Cytotoxic T cell (primary cell): ENCODE measurements around a stretch of chr10.

GRCh38 chr10:17768807-17769483, 16.9 kb downstream of the TMEM236 start:
- PRO-cap, 2 experiments, result no peak in any of the 2 experiments

GRCh38 chr10:18141318-18142058, 1.3 kb downstream of the CACNB2 start:
- PRO-cap, 2 experiments, result no peak in any of the 2 experiments

DNA sequence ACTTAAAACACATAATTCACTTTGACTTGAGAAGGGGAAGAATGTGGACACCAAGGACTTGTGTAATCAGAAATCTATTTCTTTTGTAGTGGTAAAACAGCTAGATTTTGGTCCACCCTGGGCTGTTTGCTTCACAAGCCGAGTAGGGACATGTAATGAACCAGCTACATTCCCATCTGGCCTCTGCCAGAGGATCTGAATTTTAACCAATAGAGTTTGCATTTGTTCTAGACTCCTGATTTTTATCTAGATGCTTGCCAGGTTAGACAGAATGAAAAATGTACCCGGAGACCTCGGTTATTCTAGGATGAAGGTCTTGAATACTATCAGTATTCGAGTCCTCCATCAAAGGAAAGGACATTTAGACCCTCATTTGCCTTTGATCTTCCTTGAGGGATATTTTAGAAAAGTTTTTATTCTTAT, 2.0 kb downstream of the CACNB2 start:
- PRO-cap, 2 experiments, result no peak in any of the 2 experiments

GRCh38 chr10:18203548-18203932, 63.3 kb downstream of the CACNB2 start:
- PRO-cap, 2 experiments, result no peak in any of the 2 experiments

GRCh38 chr10:18215174-18215435, 74.9 kb downstream of the CACNB2 start:
- PRO-cap, 2 experiments, result no peak in any of the 2 experiments

- PRO-cap, 2 experiments, result no peak in any of the 2 experiments
Observed at GRCh38 chr10:18260247-18260962, 120.2 kb downstream of the CACNB2 start.

- PRO-cap, 2 experiments, result no peak in any of the 2 experiments
Observed at GRCh38 chr10:18445673-18446559, 205.5 kb downstream of the NSUN6 start.

DNA sequence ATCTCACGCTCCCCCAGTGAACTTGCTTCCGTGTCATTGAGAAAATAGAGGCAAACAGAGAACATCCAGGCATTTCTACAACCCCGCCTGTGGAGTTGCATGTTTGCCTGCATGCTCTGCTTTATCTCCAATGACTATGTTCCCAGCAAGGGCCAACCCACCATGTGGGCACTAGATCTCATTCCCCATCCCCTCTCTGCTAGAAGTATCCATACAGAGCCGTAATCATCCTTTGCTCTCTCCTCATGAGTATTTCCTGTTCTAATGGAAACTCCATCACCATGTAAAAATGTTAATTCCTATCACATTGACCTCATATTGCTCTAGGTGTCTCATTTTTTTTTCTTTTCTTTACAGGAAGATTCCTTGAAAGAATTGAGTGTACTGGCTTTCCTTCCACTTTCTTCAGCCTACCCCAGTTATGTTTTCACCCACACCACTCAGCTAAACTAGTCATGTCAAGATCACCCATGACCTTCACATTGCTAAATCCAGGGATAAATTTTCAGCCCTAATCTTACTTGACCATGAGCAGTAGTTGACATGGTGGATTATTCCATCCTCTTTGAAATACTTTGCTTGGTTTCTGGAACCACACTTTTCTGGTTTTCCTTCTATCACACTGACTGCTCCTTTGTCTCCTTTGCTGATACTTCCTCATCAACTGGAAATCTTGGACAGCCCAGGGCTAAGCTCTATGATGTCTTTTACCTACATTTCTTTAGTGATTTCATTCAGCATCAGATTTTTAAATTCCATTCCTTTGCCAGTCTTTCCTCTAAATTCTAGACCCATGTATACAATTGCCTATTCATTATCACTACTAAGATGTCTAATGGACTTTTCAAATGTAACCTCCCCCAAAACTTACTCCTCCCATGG, 131.8 kb downstream of the NSUN6 start:
- PRO-cap, 2 experiments, result no peak in any of the 2 experiments

DNA sequence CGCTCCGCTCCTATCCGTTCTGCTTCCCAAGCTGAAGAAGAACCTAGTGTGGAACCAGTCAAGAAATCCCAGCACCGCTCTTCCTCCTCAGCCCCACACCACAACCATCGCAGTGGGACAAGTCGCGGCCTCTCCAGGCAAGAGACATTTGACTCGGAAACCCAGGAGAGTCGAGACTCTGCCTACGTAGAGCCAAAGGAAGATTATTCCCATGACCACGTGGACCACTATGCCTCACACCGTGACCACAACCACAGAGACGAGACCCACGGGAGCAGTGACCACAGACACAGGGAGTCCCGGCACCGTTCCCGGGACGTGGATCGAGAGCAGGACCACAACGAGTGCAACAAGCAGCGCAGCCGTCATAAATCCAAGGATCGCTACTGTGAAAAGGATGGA, 112.1 kb downstream of the NSUN6 start:
- PRO-cap, 2 experiments, result no peak in any of the 2 experiments

DNA sequence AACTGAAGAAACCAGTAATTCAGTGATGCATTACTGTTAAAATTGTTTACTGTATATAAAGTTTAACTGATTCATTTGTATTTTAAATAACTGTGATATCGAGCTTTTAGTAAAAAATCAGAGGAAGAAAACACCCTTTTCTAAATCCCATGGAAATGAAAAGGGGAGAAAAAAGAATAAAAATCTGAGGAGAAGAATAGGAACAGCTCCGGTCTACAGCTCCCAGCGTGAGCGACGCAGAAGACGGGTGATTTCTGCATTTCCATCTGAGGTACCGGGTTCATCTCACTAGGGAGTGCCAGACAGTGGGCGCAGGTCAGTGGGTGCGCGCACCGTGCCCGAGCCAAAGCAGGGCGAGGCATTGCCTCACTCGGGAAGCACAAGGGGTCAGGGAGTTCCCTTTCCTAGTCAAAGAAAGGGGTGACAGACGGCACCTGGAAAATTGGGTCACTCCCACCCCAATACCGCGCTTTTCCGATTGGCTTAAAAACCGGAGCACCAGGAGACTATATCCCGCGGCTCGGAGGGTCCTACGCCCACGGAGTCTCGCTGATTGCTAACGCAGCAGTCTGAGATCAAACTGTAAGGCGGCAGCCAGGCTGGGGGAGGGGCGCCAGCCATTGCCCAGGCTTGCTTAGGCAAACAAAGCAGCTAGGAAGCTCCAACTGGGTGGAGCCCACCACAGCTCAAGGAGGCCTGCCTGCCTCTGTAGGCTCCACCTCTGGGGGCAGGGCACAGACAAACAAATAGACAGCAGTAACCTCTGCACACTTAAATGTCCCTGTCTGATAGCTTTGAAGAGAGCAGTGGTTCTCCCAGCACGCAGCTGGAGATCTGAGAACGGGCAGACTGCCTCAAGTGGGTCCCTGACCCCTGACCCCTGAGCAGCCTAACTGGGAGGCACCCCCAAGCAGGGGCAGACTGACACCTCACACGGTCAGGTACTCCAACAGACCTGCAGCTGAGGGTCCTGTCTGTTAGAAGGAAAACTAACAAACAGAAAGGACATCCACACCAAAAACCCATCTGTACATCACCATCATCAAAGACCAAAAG, 23.8 kb downstream of the NSUN6 start:
- PRO-cap, 2 experiments, result peak in 2 of 2 experiments; most common plus-strand start position 768 of the sequence (in 2); most common minus-strand start position 571 of the sequence (in 1)

DNA sequence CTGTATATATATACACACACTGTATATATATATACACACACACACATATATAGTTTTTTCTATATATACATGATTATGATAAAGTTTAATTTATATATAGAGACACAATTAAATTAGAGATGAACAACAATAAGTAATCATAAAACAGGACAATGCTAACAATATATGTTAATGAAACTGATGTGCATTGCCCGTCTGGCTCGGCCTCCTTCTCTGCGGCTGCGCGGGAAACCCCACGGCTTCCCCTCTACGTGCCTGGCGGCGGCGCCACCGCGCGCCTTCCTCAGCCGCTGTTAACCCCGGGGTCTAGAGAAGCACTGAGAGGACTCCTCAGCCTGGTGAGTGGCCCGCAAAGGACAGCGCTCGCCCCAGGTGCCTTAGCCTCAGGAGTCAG, 50.8 kb downstream of the ARL5B start:
- PRO-cap, 2 experiments, result no peak in any of the 2 experiments

GRCh38 chr10:19203711-19204094, 155.1 kb downstream of the MALRD1 start:
- PRO-cap, 2 experiments, result no peak in any of the 2 experiments

- PRO-cap, 2 experiments, result no peak in any of the 2 experiments
Observed at GRCh38 chr10:19728389-19728730, 87.9 kb upstream of the PLXDC2 start.

DNA sequence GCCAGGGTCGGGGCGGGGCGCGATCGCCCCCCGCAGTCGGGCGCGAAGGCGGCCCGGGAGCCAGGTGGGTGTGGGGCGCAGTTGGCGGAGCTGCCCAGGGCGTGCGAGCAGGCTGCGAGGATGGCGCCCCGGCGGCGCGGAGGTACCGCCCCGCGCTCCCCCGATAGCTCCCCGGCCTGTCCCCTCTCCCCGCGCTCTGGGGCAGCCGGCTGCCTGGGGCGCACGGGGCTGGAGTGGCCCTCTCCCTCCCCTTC, 552 bp upstream of the PLXDC2 start:
- PRO-cap, 2 experiments, result no peak in any of the 2 experiments

GRCh38 chr10:19922146-19923174, 106.2 kb downstream of the PLXDC2 start:
- PRO-cap, 2 experiments, result no peak in any of the 2 experiments

DNA sequence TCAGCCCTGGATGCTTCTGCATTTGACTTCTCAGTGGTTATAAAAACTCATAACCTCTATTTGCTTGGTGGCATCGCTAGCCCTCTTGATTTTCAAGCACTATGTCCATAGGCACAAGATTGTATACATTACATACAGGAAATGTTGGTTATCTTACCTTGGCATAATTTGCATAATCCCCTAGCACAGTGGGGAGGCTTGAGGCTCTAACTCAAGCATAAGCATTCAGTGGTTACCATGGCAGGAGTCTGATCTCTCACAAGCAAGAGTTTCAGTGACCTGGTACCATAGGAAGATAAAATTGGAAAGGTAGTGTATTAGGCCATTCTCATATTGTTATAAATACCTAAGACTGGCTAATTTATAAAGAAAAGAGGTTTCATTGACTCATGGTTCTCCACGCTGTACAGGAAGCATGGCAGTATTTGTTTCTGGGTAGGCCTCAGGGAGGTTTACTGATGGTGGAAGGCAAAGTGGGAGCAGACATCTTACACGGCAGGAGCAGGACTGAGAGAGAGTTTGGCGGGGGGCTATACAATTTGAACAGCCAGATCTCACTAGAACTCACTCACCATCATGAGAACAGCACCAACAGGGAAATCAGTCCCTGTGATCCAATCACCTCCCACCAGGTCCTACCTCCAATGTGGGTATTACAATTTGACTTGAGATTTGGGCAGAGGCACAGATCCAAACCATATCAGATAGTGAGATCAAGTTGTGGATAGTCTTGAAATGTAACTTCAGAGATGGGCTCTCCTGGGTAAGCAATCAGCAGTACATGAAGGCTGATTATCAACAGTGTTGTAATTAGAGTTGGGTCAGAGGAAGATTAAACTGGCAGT, 122.0 kb downstream of the PLXDC2 start:
- PRO-cap, 2 experiments, result no peak in any of the 2 experiments

GRCh38 chr10:19941070-19941669, 124.9 kb downstream of the PLXDC2 start:
- PRO-cap, 2 experiments, result no peak in any of the 2 experiments

DNA sequence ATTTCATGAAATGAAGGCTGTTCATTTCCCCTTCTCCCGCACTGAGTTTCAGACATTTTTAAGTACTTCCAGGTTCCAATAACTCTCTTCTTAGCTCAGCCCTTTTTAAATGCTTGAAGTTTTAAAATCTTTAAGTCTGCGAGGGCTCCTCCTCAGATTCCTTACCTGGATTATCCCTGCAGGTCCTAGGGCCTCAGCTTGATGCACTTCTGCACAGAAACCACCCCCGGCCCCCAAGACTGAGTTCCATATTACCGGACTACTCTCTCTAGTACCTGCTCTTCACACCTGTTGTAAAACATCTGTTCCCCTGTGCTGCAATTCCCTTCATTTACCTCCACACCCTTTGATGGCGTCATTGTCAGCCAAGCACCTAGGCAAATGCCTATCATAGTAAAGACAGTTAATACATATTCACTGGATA, 275.3 kb downstream of the PLXDC2 start:
- PRO-cap, 2 experiments, result no peak in any of the 2 experiments

GRCh38 chr10:20122122-20122804, 306.0 kb downstream of the PLXDC2 start:
- PRO-cap, 2 experiments, result no peak in any of the 2 experiments

- PRO-cap, 2 experiments, result no peak in any of the 2 experiments
Observed at GRCh38 chr10:20124916-20125496, 308.8 kb downstream of the PLXDC2 start.